ENCODE measurements around a stretch of chr20.

- PRO-cap: no peak
- RAMPAGE, long total RNA: no peak
Measured at GRCh38 chr20:43508574-43509275, 1.2 kb downstream of the L3MBTL1 start.

GRCh38 chr20:43514087-43515072 lies 6.9 kb downstream of the L3MBTL1 start:
- PRO-cap: bidirectional peak, plus-strand start at chr20:43514134, minus-strand start at chr20:43513943
- RAMPAGE, long total RNA: no peak

- PRO-cap: no peak
- RAMPAGE, long total RNA: no peak
Measured at GRCh38 chr20:43515712-43516222, 8.3 kb downstream of the L3MBTL1 start.

DNA sequence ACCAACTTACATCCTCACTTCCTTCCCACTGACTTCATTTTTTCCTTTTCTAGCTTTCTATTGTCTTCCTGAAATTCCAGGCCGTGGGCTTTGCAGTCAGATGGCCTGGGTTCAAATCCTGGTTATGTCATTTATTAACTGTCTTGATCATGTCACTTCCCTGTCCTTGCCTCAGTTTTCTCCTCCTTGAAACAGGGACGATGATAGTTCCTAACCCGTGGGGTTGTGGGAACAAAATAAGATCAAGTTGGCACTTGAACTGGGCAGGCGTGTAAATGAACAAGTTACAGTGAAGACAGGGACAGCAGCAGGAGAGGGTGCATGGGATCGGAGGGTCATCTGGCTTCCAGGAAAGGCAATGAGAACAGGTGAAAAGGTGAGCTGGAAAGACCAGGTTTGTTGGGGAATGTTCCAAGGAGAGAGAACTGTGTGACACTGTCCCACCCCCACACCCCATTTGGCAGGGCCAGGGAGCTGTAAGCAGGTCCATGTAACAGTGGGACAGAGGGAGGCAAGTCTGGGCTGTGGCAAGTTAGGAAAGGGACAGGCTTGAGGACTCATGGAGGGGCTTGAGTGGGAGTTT lies 637 bp downstream of the SGK2 start:
- PRO-cap: no peak
- RAMPAGE, long total RNA: no peak

GRCh38 chr20:43710758-43711200 lies 16.0 kb downstream of the GTSF1L start:
- PRO-cap: no peak
- RAMPAGE, long total RNA: no peak

GRCh38 chr20:44089824-44090318 lies 97.1 kb downstream of the JPH2 start:
- PRO-cap: no peak
- RAMPAGE, long total RNA: no peak

DNA sequence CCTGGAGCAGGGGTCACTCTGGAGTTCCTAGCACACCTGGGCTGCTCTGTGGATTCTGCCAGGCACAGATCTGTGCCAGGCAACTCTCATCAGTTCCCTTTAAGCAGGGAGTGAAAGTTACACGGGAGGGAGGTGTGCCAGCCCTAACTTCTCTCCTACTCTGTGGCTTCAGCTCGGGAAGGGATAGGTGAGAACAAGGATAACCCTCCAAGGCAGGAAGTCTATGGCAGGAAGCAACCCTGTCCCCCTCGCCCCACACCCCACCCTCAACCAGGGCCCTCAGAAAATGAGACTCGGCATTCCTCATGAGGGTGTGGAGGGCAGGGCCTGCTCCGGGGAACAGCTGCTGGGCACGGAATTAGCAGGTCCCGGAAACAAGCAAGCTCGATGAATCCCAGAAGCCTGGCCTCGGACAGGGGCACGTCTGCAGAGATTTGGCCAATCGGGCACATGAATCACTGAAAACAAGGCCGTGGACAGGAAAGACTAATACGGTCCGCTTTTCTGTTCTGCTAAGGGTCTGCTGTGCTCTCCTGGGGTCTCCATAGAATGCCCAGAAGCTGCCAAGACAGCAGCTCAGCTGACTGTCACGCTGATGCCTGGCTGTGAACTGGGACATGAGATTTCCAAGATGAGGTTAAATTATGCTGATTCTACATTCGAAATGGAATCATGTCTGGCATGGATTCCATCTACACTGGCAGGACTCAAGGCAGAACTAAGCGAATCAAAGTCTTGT lies 9.8 kb downstream of the JPH2 start:
- PRO-cap: no peak
- RAMPAGE, long total RNA: no peak

- PRO-cap: bidirectional peak, plus-strand start at chr20:44179015, minus-strand start at chr20:44178953
- RAMPAGE, long total RNA: no peak
Measured at GRCh38 chr20:44178636-44179183, 8.3 kb downstream of the JPH2 start.

GRCh38 chr20:44287027-44287678 lies 23.8 kb downstream of the FITM2 start:
- PRO-cap: no peak
- RAMPAGE, long total RNA: no peak

DNA sequence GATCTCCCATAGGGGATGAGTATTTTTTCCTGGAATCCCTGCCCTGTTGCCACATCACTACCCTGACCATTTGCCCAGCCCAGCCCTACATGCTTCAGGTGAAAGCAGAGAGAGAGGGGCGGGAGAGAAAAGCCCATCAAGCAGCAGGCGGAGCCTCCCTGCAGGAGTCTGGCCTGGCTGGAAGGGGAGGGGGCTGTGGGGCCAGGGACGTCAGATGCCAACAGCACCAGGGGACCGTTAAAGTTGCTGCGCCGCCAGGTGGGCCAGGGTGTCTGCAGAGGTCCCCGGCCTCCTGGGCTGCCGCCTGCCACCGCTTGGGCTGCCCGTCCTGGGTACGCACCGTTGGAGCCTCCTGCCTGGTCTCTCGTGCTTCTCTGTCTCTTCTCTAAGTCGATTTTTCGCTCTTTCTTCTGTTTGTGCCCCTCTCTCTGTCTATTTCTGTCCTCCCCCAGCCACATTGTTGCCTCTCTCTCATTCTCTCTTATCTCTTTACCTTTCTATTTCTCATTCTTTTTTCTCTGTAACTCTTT lies 694 bp upstream of the R3HDML start:
- PRO-cap: no peak
- RAMPAGE, long total RNA: no peak

DNA sequence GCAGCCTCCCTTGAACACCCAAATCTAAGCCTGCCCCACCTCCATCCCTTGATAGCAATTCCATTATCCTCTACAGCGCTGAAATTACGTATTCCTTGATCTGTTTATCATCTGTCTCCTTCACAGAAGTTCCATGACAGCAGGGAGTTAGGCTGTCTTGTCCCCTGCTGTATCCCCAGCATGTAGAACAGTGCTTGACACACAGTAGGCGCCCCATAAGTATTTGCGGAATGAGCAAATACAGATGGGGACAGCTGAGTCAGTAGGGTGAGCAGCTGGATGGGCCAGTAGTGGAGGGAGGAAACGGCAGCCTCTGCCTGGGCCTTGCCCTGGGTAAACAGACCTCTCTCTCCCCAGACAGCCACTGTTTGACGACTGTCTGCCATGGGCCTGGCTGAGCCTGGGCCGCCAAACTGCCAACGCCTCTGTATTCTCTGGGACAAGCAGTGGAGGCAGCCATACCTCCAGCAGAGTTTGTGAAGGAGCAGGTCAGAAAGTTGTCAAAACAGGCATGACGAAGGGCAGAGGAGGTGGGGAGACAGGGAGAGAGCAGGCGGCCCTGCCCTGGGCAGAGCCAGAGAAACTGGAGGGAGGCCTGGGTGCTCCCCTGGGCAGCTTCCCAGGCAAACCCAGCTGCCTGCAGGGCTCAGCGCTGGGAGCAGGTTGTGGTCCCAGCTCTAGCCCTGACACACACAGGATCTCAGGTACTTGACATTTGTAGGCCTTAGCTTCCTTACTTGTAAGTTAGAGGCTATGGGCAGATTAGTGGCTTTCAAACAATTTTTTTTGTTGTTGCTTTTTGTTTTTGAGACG lies 15.2 kb downstream of the HNF4A start:
- PRO-cap: no peak
- RAMPAGE, long total RNA: no peak

- PRO-cap: no peak
- RAMPAGE, long total RNA: no peak
Measured at GRCh38 chr20:44401451-44402031, 46.0 kb downstream of the HNF4A start.

DNA sequence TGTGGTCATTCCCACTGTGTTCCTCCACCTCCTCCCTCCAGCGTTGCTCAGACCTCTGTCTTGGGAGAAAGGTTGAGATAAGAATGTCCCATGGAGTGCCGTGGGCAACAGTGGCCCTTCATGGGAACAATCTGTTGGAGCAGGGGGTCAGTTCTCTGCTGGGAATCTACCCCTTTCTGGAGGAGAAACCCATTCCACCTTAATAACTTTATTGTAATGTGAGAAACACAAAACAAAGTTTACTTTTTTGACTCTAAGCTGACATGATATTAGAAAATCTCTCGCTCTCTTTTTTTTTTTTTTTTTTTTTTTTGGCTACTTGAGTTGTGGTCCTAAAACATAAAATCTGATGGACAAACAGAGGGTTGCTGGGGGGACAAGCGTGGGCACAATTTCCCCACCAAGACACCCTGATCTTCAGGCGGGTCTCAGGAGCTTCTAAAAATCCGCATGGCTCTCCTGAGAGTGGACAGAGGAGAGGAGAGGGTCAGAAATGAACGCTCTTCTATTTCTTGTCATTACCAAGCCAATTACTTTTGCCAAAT lies 43.5 kb upstream of the TTPAL start:
- PRO-cap: no peak
- RAMPAGE, long total RNA: no peak

- PRO-cap: no peak
- RAMPAGE, long total RNA: no peak
Measured at GRCh38 chr20:44433403-44434612, 41.9 kb upstream of the TTPAL start.

GRCh38 chr20:44434613-44434789 lies 41.2 kb upstream of the TTPAL start:
- PRO-cap: no peak
- RAMPAGE, long total RNA: no peak

DNA sequence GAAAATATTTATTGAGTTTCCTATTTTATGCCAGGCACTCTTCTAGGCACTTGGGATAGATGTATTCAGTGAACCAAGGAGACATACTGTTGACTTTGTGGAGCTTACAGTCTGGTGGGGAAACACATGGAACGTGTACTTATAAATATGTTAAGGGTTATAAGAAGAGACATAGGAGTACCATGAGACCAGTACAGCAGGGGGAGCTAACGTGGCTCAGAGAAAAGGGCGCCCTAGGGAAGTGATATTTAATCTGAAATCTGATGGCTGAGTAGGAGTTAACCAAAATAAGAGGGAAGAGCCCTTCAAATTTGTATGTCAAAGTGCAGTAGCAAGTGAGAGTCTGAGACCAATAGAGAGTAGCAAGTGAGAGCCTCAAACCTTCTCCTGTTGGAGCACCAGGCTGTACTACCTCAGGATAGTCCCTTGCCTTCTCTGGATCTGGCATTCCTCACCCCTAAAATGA lies 6.1 kb upstream of the PKIG start:
- PRO-cap: no peak
- RAMPAGE, long total RNA: no peak

DNA sequence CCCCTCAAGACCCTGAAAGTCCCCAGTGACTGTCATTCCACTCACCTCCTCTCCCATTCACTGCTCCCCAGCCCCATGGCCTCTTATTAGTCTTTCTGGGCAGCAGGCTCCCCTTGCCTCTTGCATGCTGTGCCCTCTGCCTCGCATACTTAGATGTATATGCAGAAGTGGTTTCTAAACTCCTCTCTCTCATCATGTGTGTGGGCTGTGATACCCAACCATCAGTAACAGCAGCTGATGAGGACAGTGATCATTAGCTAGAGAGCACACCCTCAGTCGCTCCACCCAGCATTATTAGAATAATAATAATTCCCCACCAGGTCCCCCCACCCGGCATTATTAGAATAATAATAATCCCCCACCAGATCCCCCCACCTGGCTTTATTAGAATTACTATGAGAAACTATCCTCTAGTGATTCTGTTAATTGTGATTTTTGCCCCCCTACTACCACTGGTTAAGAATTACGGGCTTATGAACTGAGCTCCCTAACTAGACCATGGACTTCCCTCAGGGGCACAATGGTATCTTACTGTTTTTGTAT lies 14.6 kb downstream of the PKIG start:
- PRO-cap: no peak
- RAMPAGE, long total RNA: no peak

DNA sequence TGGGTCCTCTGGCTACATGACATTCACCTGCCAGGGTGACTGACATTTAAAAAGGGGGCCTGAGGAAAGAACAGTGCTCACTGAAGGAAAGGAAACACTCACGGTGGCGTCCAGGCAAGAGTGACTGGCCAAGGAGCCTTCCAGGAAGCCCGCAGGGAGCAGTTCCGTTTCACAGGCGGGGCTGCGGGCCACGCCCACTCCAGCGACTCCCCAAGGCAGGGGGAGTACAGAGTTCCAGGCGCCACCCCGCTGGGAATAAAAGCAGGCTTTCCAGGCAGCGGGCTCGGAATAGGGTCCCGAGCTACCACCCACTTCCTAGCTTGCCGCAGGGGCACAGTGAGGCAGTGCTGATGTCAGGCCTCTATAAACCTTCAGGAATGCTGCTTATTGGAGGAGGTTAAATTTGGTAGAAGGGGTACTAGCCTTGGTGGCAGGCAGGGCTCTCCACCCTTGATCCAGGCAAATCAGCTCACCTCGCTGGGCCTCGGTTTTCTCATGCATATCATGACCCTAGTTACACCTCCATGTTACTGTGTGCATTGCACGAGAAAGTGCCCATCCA lies 34.3 kb downstream of the PKIG start:
- PRO-cap: no peak
- RAMPAGE, long total RNA: no peak

GRCh38 chr20:44685189-44685434 lies 30.1 kb upstream of the CCN5 start:
- PRO-cap: no peak
- RAMPAGE, long total RNA: no peak

- PRO-cap: unidirectional peak, plus-strand start at chr20:44691867
- RAMPAGE, long total RNA: no peak
Measured at GRCh38 chr20:44691672-44691931, 23.6 kb upstream of the CCN5 start.